Thoracic aorta (tissue), 1 donor: ENCODE data around the genes AKAP17A and ASMT.

GRCh38 chrX:331528-332142 lies 13.0 kb upstream of the GTPBP6 start:
- RAMPAGE, long total RNA, result no peak

- RAMPAGE, long total RNA, result no peak
Measured at GRCh38 chrX:367661-368124, 19.0 kb downstream of the PPP2R3B start.

GRCh38 chrX:385790-386457 lies 783 bp downstream of the PPP2R3B start:
- RAMPAGE, long total RNA, result no peak

DNA sequence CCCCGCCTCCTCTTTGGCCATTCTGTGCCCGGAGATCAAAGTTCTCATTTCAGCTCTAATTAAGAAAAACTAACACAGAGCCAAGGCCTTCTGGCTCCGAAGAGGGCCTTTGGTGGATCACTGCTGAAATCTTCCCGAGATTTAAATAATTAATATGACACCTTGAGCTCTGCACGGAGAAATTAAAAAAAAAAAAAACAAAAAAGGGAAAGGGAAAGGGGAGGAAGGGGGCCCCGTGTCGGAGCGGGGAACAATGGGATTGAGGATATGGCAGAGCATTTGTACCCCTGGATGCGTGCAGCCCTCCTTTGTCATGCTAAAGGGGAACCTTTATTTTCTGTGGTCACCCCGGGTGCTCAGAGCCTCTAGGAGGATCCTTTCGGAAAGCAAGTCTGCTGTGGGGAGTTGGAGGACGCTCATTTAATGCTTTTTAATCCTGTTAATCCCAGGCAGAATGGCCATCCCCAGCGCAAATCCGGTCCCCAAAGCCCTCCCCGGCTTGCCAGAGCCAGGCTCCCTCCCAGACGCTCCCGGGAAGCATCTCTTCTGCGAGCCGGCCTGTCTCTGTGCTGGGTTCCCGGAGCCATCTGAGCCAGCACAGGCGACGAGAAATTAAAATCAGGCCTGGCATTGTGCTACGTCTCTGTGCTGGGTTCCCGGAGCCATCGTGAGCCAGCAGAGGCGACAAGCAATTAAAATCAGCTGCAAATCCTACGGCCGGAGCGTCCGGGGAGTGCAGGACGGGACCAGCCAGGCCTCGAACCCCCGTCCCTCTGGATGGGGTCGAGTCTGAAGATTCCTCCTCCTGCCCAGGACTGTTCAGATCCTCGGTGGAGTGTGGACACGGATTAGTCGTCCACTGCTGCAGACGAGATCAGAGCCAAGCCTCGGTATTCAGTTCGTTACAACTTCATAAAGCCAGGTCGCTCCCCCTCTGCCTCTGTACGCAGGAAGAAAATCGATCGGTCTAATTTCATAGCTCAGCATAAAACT lies 113.2 kb upstream of the PPP2R3B start:
- RAMPAGE, long total RNA, result no peak

DNA sequence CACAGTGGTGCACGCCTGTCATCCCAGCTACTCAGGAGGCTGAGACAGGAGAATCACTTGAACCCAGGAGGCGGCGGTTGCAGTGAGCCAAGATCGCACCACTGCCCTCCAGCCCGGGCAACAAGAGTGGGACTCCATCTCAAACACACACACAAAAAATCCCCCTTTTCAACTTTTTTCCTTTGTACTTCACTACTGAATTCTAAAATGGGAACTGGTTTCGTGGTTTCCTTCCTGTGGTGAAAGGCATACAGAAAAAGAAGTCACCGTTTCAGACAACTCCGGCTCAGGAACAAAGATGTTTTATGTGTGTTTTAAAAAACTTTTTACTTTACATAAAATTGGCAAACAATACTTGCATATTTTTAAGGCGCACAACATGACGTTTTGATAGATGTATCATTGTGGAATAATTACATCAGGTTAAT lies 186.2 kb downstream of the CRLF2 start:
- RAMPAGE, long total RNA, result no peak

DNA sequence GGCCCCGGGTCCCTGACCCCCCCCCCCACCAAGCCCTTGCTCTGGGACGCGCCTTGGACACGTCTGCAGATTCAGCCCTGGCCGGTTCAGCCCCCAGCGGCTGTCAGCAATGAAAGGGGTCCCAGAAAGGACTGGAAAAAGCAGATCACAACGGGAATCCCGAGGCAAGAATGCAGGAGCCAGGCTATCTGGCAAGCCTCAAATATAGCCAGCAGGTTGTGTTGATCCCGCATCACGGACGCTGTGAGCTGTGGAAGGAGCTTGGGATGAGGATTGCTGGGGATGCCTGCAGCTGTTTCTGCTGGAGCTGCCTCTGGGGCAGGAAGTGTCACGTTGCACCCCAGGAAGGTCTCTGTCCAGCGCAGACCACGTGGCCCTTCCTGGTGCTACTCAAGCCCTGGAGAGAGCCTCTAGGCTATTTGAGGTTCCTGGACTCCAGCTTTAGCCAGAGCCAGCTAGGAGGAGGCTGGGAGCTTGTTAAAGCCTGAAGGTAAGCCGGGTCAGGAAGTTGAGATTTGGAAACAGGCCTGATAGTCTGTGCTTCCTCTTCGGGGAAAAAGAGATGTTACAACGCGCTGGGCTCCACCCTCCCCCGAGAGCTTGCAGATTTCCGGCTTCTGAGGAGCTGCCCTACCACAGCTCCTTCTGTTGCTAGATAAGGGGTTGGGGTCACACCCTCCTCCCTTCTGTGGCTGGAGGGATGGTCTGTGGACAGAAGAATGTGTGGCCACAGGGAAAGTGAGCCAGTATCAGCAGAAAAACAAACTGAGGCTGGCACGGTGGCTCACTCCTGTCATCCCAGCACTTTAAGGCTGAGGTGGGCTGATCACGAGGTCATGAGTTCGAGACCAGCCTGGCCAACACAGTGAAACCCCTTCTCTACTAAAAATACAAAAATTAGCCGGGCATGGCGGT lies 19.2 kb upstream of the CSF2RA start:
- RAMPAGE, long total RNA, result no peak

- RAMPAGE, long total RNA, result start-site peak on the minus strand at chrX:1360386-1360459, 20 reads
Measured at GRCh38 chrX:1359450-1360801, 23.3 kb downstream of the IL3RA start.

GRCh38 chrX:1361761-1362781 lies 25.5 kb downstream of the IL3RA start:
- RAMPAGE, long total RNA, result start-site peak on the minus strand at chrX:1362172-1362792, 41 reads

GRCh38 chrX:1389733-1390289 lies 2.1 kb downstream of the SLC25A6 start:
- RAMPAGE, long total RNA, result no peak

- RAMPAGE, long total RNA, result no peak
Measured at GRCh38 chrX:1418440-1418973, 26.6 kb upstream of the SLC25A6 start.

DNA sequence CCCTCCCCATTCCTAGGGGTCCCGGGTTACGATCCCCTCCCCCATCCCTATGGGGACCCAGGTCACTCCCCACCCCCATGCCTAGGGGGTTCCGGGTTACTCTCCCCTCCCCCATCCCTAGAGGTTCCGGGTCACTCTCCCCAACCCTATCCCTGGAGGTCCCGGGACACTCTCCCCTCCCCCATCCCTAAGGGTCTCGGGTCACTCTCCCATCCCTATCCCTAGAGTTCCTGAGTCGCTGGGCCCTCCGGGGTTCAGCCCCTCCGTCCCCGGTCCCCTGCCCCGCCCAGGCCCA lies 317 bp downstream of the ASMTL start:
- RAMPAGE, long total RNA, result no peak

GRCh38 chrX:1525285-1525527 lies 11.8 kb downstream of the P2RY8 start:
- RAMPAGE, long total RNA, result no peak

GRCh38 chrX:1591253-1591958 lies at the start of gene AKAP17A:
Gene AKAP17A (plus strand): TSS chrX:1591604.
- RAMPAGE, long total RNA, result no peak

DNA sequence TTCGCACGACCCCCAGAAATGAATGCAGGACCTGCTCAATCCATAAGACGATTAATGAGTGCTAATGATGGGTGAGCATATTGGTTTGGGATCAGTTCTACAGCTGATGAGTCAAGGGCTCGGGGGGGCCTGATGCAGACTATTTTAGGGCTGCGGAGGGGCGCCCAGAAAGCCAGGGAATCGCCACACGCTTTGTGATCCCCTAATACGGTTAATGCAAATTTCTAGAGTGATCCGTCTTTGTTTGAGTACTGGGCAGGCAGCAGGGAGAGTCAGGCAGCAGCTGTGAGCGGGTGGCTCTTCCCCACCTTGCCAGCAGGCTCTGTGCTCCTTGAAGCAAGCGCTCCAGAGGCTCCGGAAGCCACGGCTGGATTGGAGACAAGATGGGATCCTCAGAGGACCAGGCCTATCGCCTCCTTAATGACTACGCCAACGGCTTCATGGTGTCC lies at the start of gene ASMT:
ASMT (plus strand) TSS at position 243 of the 449 bp plus-strand sequence.
- RAMPAGE, long total RNA, result no peak

- RAMPAGE, long total RNA, result no peak
Measured at GRCh38 chrX:1925009-1925464, 310.2 kb downstream of the ASMT start.

DNA sequence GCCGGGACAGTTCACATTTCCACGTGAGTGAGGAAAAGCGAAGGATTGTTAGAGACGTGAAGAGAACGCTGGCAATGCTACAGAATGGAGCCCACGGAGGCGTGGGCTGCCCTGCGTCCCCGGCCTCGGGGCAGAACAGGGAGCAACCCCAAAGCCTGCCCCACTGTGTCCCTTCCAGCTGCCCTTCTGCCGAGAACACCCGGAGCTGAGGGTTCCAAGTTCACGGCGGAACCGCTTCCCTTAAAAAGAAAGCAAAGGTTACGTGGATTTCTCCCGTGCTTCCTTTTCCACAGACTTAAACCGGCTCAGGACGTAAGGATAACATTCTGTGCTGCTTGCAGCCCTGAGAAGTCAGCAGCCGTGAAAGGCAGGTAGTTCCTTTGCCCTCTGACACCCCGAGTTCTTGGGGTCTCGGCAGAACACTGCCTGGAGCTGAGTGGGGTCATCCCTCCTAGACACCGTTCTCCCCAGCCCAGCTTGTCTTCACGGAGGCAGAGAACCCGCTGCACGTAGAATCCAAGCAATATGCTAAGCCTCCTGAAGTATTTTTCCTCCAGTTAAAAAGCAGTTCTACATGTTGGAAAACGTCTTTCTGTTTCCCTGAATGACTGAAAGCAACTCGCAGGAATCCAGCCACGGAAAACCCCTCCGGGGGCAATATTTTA lies 14.1 kb downstream of the DHRSX start:
- RAMPAGE, long total RNA, result no peak

- RAMPAGE, long total RNA, result no peak
Measured at GRCh38 chrX:2499139-2499615, 1.6 kb downstream of the DHRSX start.

GRCh38 chrX:2502502-2503157 lies 1.9 kb upstream of the DHRSX start:
- RAMPAGE, long total RNA, result no peak

- RAMPAGE, long total RNA, result no peak
Measured at GRCh38 chrX:2584322-2585010, 83.7 kb upstream of the DHRSX start.

DNA sequence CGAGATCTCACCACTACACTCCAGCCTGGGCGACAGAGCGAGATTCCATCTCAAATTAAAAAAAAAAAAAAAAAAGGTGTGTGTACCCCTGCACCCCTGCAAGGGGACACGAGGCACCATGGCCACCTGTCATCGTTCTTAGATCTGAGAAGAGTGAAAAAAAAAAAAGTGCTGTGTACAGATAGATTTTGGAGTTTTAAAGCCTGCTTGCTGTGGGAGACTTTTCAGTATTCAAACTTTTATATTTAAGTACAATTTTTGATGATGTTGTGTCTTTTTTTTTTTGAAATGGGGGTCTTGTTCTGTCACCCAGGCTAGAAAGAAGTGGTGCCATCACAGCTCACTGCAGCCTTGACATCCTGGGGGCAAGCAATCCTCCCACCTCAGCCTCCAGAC lies 93.0 kb upstream of the DHRSX start:
- RAMPAGE, long total RNA, result no peak